ENCODE measurements around the gene MKKS.

- PRO-cap, 4 experiments: no peak in any of the 4 experiments
- RAMPAGE, long total RNA, 2 experiments: no peak in any of the 2 experiments
- RRBS: no CpG with 5 or more reads among the region's 13 CpGs
Observed at GRCh38 chr20:4828815-4829372, 5.5 kb upstream of the RASSF2 start.

DNA sequence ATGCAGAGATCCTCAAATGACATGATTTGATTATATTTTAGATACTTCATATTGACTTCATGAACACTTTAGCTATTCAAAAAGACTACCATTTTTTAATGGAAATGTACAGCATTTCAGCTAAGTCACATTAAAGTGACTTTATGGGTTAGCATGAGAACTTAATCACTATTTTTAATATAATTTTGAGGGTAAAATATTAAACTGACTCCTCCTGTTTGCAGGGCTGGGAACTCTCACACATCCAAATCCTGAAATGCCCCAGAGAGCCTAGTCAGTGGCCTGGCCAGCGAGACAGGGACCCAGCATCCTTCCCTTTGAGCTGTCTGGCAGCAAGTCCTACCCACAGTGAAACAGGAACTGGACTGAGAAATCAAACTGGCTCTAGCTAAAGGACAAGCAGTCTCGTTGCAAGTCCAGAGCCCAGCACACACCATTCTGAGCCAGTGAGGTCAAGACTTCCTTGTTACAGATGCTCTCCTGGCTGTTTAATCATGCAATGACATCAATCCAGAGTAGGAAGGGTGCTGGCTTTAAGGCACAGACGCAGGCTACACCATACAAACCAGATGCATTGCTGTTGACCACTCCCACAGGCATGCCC lies 63.3 kb upstream of the RASSF2 start:
- PRO-cap, 4 experiments: no peak in any of the 4 experiments
- RAMPAGE, long total RNA, 2 experiments: no peak in any of the 2 experiments
- RRBS: no CpG with 5 or more reads among the region's 3 CpGs

DNA sequence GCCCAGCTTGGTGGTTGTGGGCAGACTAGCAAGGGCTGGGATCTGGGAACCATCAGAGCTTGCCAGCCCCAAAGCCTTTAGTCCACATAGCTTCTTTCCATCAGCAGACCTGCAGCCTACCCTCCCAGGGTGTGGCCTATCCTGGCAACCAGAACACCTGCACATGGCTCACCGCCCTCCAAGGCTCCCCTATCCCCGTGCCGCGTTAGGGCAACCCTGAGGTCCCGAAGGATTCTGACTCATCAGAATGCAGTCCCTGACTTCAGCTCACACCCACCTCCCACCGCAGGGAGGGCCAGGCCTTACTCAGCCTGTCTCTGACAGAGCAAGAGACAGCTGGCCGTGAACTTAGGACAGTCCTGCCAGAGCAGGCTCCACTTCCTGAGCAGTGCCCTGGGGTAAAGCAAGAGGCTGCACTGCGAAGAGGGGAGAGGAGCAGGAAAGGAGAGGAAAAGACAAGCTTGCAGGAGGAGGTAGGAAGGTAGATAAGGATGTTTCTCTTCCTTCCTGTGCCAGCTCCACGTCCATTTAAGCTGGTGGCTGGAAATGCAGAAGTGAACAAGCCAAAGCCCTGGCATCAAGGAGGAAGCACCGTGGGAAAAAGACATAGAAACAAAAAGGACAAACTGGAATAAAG lies 74.9 kb upstream of the RASSF2 start:
- PRO-cap, 4 experiments: no peak in any of the 4 experiments
- RAMPAGE, long total RNA, 2 experiments: no peak in any of the 2 experiments
- RRBS: no CpG with 5 or more reads among the region's 10 CpGs

DNA sequence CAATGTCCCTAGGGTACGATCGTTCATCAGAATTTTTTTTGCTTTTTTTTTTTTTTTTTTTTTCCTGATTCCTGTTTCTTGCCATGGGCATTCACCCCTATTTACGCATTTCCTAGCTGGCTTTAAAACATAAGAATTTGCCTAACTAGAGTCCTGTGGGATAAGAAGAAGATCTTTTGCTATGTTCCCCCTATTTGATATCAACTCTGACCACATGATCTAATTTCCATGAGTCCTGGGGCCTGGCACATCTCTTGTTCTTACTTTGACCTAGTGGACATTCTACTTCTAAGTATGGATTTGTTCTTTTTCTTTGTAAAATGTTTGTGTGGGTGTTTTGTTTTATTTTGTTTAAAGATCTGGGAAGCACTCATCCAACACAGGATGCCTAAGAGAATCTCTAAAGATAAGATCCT lies 74.8 kb downstream of the SLC23A2 start:
- PRO-cap, 4 experiments: peak in 1 of 4 experiments; most common plus-strand start position 148 of the sequence (in 1)
- RAMPAGE, long total RNA, 2 experiments: no peak in any of the 2 experiments
- RRBS: no CpG with 5 or more reads among the region's 3 CpGs

DNA sequence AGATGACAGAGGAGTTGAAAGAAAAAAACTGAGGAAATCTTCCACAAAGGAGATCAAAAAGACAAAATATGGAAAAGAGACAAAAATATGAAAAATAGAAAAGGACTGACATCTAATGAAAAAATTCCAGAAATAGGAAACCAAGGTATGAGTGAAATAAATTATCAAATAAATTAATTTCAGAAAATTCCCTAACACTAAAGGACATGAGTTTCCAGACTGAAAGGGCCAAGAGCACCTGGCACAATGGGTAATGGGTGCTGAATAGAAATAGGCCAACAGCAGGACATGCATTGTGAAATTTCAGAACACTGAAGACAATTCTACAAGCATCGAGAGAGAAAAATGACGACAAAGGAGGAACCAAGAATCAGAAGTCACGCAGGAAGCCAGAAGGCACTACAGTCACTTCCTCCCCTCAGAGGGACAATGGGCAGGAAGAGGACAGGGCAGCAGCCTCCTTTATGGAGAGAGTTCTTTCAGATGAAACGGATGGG lies 22.8 kb downstream of the TMEM230 start:
- PRO-cap, 4 experiments: peak in 3 of 4 experiments; most common plus-strand start position 429 of the sequence (in 3); most common minus-strand start position 245 of the sequence (in 2)
- RAMPAGE, long total RNA, 2 experiments: no peak in any of the 2 experiments
- RRBS: no CpG with 5 or more reads among the region's 4 CpGs

GRCh38 chr20:5156893-5157513 lies 30.2 kb downstream of the CDS2 start:
- PRO-cap, 4 experiments: no peak in any of the 4 experiments
- RAMPAGE, long total RNA, 2 experiments: no peak in any of the 2 experiments
- RRBS: no CpG with 5 or more reads among the region's 5 CpGs

DNA sequence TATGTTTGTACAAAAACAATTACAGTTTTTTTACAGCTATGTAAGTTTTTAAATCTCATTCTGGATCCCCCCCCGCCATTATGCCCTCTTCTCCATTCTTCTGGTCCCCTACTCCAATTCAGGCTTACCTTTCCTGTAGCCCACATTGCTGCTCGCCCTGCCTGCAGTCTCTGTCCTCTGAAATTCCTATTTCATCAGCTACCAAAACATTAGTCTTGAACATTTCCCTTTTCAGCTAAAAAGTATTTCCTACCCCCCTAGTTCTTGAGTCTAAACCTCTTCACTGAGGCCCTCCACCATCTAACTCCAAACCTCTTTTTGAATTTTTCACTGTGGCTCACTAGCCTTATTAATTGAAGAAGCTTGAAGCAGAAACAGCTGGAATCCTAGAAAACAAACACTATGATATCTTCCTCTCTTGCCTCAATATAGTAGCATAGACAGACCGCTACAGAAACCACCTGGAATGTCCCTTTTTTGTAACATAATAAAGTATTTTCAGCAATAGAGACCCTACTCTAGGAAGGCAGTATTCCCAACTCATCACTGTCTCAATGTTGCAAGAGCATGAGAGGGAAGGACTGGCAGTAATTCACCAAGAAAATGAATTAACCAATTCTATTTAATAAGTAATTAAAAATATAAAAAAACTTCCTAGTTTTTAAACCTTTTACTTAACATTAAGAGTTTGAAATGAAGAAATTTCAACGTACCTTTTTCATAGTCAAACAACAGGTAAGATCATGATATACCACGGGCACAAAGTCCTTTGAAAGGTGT lies 41.2 kb downstream of the GPCPD1 start:
- PRO-cap, 4 experiments: no peak in any of the 4 experiments
- RAMPAGE, long total RNA, 2 experiments: no peak in any of the 2 experiments
- RRBS: no CpG with 5 or more reads among the region's 5 CpGs

DNA sequence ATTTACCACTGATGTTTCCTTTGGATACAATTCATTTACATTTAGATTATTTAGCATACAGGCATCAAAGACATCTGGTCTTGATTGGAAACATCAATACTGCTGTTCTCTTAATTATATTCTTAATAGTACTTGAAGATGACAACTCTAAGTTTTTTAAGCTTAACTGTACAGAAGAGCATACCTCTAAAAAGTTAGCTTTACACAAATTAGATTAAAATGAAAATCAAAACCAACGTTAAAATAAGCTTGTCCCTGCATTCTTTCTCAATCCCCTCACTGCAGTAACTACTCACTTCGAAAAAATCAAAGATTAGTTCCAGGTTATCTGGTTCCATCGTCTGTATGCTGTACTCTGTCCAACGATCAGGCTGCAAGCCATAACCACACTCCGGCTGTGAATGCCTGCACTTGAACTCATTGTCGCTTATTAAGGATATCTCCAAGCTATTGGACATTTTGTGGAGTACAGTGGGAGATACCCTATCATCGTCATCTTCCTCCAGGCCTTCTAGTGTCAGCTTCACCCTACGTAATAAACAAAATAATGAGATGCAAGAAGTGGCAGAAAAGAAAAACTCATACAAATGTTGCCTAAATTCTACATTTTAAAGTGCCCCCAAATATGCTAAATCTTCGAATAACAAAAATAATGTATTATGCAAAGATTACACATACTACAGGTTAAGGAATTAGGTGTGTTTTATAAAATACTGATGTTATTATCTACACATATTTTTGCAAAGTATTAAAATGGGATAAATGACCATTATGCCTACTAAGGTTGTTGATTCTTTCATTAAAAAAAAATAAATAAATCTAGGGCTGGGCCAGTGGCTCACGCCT lies 32.5 kb downstream of the GPCPD1 start:
- PRO-cap, 4 experiments: no peak in any of the 4 experiments
- RAMPAGE, long total RNA, 2 experiments: no peak in any of the 2 experiments
- RRBS: no CpG with 5 or more reads among the region's 10 CpGs

GRCh38 chr20:6121707-6122727 lies 813 bp downstream of the FERMT1 start:
- PRO-cap, 4 experiments: no peak in any of the 4 experiments
- RAMPAGE, long total RNA, 2 experiments: no peak in any of the 2 experiments
- RRBS: no CpG with 5 or more reads among the region's 18 CpGs

DNA sequence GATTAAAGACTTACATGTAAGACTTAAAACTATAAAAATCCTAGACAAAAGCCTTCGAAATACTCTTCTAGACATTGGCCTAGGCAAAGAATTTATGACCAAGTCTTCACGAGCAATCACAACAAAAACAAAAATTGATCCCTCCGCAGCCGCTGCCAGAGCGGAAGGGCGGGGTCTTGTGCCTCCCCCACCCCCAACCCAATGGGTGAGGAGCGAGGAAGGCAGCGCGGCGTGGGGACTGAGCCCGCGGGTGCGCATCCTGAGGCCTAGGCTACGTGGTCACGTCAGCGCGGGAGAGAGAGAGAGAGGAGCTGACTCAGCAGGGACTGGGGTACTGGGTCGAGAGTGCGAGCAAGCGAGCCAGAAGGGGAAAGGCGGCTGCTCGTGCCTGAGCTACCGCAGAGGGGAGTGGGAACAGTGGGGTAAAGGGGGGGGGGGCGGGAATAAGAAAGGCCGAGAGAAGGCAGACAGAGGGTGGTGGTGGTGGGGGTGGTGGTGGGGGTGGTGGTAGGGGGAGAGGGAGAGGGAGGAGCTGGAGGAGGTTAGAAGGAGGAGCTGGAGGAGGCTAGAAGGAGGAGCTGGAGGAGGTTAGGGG lies 90.1 kb upstream of the FERMT1 start:
- PRO-cap, 4 experiments: no peak in any of the 4 experiments
- RAMPAGE, long total RNA, 2 experiments: no peak in any of the 2 experiments
- RRBS: no CpG with 5 or more reads among the region's 25 CpGs

DNA sequence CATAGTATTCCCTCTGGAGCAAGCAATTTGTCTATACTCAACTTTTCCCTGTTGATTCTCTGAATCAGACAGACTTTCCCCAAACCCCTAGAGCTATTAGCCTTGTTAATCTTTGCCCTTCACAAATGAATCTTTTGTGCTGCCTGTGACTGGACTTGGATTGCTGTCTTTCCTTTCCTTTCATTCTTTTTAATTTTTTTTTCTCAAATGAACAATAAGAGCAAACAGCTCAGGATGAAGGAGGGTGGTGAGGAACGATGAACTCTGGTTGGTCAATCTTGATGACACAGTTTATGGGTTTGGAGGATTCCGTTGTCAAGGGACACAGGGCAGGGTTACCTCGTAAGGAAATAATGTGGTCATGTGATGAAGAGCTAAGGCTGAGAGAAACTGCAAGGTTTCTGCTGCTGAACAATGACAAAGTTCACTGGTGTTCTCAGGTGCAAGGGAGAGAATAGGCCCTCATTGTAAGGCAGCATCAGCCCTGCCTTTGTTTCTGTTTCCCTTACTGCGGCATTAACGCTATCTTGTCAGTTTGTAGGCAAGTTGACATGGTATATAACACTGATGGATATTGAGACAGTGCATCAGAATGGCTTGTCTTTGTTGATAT lies 274.9 kb upstream of the BMP2 start:
- PRO-cap, 4 experiments: no peak in any of the 4 experiments
- RAMPAGE, long total RNA, 2 experiments: no peak in any of the 2 experiments
- RRBS: no CpG with 5 or more reads among the region's 5 CpGs

- PRO-cap, 4 experiments: peak in 4 of 4 experiments; most common plus-strand start chr20:8019193 (in 2); most common minus-strand start chr20:8019141 (in 1)
- RAMPAGE, long total RNA, 2 experiments: no peak in any of the 2 experiments
- RRBS: under 1% methylated on average over 5 of the region's 35 CpGs
Observed at GRCh38 chr20:8018764-8019332, 713 bp downstream of the TMX4 start.

DNA sequence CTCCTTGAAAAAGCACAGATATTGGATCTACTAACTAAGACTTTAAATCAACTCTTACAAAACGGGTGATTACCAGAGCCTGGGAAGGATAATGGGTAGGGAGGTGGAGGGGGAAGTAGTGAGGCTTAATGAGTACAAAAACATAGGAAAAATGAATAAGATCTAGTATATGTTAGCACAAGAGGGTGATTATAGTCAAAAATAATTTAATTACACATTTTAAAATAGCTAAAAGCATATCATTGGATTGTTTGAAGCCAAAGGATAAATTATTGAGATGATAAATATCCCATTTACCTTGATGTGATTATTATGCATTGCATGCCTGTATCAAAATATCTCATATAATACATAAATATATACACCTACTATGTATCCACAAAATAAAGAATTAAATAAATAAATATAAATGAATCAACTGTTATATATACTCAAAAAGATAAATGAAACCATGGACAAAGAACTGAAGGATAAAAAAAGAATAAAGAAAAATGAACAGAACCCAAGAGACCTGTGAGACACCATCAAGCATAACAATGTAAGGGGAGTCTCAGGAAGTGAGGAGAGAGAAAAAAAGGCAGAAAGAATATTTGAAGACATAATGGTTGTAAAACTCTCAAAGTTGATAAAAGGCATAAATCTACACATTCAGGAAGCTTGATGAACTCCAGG lies 426.0 kb downstream of the PLCB1 start:
- PRO-cap, 4 experiments: no peak in any of the 4 experiments
- RAMPAGE, long total RNA, 2 experiments: no peak in any of the 2 experiments
- RRBS: no CpG with 5 or more reads among the region's 1 CpG

DNA sequence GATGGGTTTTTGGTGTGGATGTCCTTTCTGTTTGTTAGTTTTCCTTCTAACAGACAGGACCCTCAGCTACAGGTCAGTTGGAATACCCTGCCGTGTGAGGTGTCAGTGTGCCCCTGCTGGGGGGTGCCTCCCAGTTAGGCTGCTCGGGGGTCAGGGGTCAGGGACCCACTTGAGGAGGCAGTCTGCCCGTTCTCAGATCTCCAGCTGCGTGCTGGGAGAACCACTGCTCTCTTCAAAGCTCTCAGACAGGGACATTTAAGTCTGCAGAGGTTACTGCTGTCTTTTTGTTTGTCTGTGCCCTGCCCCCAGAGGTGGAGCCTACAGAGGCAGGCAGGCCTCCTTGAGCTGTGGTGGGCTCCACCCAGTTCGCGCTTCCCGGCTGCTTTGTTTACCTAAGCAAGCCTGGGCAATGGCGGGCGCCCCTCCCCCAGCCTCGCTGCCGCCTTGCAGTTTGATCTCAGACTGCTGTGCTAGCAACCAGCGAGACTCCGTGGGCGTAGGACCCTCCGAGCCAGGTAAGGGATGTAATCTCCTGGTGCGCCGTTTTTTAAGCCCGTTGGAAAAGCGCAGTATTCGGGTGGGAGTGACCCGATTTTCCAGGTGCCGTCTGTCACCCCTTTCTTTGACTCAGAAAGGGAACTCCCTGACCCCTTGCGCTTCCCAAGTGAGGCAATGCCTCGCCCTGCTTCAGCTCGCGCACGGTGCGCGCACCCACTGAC lies 468.4 kb downstream of the PLCB1 start:
- PRO-cap, 4 experiments: no peak in any of the 4 experiments
- RAMPAGE, long total RNA, 2 experiments: no peak in any of the 2 experiments
- RRBS: no CpG with 5 or more reads among the region's 29 CpGs

DNA sequence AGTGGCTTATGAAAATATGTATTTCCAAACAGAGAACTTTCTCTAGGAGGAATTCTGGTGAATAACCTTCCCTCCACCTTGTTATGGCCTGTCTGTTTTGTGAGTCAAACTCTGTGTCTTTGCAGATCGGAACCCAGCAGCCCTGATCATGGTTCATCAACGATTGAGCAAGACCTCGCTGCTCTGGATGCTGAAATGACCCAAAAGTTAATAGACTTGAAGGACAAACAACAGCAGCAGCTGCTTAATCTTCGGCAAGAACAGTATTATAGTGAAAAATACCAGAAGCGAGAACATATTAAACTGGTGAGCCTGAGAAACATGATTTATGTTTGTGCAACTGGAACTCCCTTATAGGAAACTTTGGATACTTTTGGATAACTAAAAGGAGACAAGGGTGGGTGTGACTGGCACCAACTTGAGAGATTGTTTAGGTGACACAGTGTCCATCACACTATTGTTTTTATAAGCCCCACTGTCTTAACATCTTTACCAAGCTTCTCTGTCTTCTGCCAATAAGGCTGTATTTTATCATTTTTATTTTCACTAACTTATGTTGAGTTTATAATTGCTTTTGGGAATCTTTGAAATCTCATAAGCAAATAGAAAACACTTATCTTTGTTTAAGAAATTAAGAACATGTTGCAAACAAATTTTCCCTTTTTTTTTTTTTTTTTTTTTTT lies 294.3 kb upstream of the PLCB4 start:
- PRO-cap, 4 experiments: no peak in any of the 4 experiments
- RAMPAGE, long total RNA, 2 experiments: start-site peak on the plus strand in 1 of 2 experiments, centred at position 186 of the sequence, 5 reads per replicate
- RRBS: no CpG with 5 or more reads among the region's 5 CpGs

DNA sequence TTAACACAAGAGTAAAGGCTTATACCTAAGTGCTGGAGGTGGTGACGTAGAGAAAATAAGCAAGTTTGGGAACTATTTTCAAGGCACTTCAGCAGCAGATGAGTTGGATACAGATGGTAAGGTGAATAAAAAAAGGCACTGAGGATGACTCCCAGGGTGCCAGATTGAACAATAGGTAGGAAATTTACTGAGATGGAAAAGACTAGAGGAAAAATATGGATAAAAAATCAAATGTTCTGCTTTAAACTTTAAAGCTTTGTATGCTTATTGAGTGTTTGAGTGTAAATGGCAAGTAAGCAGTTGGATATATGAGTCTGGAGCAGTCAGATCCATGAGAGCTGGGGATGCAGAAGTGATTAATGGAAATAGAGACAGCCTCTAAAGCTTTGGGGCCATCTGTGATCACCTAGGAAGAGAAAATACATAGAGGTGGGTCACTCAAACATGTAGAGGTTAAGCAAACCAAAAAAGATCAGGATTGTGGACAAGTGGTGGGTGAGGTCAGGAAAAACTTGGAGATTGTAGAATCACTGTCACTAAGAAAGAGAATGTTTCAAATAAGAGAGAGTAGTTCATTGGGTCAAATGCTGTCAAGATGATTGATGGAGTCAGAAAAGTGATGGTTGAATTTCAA lies 165.2 kb downstream of the PLCB4 start:
- PRO-cap, 4 experiments: no peak in any of the 4 experiments
- RAMPAGE, long total RNA, 2 experiments: no peak in any of the 2 experiments
- RRBS: no CpG with 5 or more reads among the region's 1 CpG

DNA sequence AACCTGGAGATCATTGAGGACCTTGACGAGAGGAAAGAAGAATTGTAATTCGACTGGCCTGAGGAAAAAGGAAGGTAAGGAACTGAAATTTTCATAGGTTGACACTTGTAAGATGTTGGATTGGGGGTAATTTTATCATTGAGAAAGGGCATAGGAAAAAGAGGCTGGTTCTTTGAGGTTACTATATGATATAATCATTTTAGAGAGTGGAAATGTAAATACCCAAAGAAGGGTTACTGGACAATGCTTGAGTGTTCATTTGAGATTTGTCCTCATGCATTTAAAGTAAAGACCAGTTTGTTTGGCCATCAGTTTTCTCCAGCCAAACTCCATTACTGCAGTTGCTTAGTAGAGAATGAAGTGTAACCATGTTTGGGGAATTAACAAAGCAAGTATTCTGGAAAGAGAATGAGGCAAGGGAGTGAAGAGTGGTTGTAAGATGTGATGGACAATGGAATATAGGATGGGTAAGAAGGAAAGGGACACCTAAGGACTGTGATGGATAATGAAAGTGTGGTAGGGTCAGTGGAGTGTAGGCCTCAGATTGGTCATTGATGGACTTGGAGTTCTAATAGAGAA lies 165.8 kb downstream of the PLCB4 start:
- PRO-cap, 4 experiments: no peak in any of the 4 experiments
- RAMPAGE, long total RNA, 2 experiments: no peak in any of the 2 experiments
- RRBS: no CpG with 5 or more reads among the region's 2 CpGs

- PRO-cap, 4 experiments: peak in 1 of 4 experiments; most common minus-strand start chr20:9515354 (in 1)
- RAMPAGE, long total RNA, 2 experiments: no peak in any of the 2 experiments
- RRBS: no CpG with 5 or more reads among the region's 14 CpGs
Observed at GRCh38 chr20:9515114-9515574, 754 bp downstream of the LAMP5 start.

GRCh38 chr20:10249900-10250358 lies 31.3 kb downstream of the SNAP25 start:
- PRO-cap, 4 experiments: no peak in any of the 4 experiments
- RAMPAGE, long total RNA, 2 experiments: no peak in any of the 2 experiments
- RRBS: no CpG with 5 or more reads among the region's 3 CpGs

DNA sequence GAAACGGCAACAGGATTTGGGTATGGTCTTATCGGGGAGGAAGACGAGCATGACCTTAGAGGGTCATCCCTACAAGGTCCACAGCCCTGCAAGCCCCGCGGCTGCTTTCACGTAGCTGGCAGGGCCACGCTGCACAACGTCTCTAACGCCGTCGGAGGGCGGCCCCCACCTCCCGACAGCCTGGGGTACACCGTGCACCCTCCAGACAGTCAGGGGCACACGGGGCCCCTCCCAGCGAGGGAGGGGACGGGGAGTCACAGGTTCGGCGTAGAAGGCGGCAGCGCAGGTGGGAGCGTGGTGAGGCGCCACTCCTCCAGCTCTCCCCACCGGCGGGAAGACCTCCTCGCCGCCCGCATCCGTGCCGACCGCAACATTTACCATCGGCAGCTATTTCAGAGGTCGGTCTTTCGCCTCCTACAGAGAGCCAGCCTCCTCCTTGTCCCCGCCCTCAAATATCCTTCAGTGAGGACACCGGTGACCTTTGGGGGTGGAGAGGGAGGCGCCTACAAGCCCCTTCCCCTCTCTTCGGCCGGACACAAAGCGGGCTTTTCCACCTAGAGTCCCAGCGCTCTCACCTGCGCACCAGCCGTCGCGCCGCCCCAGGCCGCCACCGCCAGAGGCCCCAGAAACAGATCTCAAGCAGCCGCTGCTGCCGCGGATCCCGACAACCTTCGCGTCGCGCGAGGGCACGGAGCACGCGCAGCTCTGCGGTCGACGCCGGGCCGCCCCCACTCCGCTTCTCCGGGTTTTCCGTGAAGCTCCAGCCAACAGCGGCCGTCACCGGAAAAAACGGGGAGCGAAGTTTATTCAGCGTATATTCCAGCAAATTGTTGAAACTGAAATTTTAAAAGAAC lies at the start of gene MKKS:
TSS of gene MKKS (minus strand) at position 690 of the 854 bp plus-strand sequence.
- PRO-cap, 4 experiments: peak in 4 of 4 experiments; most common plus-strand start position 257 of the sequence (in 2); most common minus-strand start position 233 of the sequence (in 1)
- RAMPAGE, long total RNA, 2 experiments: start-site peak on the minus strand in 1 of 2 experiments, centred at position 625 of the sequence, 52 reads per replicate
- RRBS: 4% methylated on average over 8 of the region's 74 CpGs

Data from uterus (tissue), 7 donors.